Measurements from ENCODE around the genes SPATA33, TCF25 and DBNDD1.

DNA sequence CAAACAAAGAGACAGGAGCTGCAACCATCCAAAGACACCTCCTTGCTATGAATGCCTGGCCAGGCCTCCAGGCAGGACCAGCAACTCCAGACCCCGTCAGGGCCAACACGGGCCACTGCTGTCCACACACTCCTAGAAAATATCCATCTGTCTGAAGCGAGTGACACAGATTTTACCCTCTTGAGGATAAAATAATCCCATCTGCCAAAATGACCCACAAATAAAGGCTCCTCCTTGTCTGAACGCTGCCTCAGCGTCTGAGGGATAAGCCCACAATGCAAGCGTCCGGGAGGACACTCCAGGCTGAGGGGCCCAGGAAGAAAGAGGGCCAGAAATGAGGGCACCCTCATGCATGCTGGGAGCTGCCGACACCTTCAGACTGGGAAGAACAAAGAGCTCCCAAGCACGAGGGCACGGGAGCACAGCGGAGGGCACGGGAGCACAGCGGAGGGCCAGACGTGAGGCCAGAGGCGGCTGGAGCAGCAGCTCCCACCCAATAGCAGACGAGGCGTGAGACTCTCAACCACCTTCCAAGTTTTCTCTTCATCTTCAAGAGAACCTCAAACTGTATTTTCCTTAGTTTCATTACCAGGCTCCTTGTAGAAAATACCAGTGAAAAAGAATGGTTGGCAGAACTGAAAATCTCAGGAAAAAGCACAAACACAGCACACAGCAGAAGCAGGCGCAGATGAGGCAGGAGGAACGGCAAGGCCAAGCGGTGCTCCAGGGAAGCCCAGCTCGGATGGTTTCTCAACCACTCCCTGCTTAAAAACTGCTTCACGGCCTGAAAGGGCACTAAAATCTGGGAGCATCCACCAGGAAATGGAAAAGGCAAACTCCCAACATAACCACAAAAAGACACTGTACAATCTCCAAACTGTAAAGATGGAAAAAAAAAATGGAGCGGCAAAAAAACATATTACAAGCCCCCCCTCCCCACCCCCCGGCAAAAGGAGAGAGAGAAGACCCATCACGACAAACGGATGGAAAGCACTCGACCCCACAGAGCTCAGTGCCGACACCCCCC, 127.1 kb downstream of the ZNF778 start:
- RRBS, result 100% methylated on average over 2 of the region's 28 CpGs

GRCh38 chr16:89393823-89394495, 96.4 kb downstream of the ANKRD11 start:
- RRBS, result no CpG with 5 or more reads among the region's 15 CpGs

GRCh38 chr16:89417960-89418690, 72.2 kb downstream of the ANKRD11 start:
- RRBS, result no CpG with 5 or more reads among the region's 10 CpGs

GRCh38 chr16:89446539-89447186, 43.7 kb downstream of the ANKRD11 start:
- RRBS, result no CpG with 5 or more reads among the region's 14 CpGs

GRCh38 chr16:89478315-89479422, 11.7 kb downstream of the ANKRD11 start:
- RRBS, result no CpG with 5 or more reads among the region's 24 CpGs

- RRBS, result no CpG with 5 or more reads among the region's 19 CpGs
Measured at GRCh38 chr16:89540747-89541217, 19.7 kb upstream of the RPL13 start.

GRCh38 chr16:89629849-89630436, 16.5 kb downstream of the DPEP1 start:
- RRBS, result no CpG with 5 or more reads among the region's 10 CpGs

DNA sequence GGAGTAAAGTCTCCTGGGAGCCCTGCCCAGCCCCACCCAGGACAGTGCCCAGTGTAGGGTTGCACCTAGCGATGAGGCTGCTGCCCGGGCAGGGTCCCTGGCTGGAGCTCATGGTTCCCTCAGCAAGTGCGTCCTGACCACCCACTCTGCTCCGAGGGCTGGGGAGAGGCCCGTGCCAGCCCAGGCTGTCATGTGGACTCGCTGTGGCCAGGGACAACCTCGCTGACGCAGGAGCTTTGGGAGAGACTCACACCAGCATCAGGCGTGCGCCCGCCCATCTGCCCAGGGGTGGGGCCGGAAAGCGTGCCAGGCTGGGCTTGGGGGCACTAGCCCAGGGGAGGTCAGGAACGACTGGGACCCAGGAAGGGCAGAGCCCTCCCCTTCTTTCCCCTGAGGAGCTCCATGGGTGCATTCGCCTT, 19.7 kb downstream of the DPEP1 start:
- RRBS, result no CpG with 5 or more reads among the region's 15 CpGs

DNA sequence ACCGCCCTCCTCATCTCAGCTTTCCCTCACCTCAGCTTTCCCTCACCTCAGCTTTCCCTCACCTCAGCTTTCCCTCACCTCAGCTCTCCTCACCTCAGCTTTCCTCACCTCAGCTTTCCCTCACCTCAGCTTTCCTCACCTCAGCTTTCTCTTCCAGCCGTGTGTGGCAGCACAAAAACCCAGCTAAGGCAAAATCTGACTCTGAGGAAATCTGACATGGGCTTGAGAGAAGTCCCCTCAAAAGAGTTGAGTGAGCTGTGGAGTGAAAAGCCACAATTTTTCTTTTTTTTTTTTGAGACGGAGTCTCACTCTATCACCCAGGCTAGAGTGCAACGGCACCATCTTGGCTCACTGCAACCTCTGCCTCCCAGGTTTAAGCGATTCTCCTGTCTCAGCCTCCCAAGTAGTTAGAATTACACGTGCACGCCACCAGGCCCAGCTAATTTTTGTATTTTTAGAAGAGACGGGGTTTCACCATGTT, 2.1 kb downstream of the CHMP1A start:
- RRBS, result no CpG with 5 or more reads among the region's 8 CpGs

- RRBS, result 1% methylated on average over 20 of the region's 93 CpGs
Measured at GRCh38 chr16:89657470-89658188, at the start of gene SPATA33. Gene SPATA33, plus strand, starts transcription at chr16:89657836.

GRCh38 chr16:89732004-89732676, 10.8 kb downstream of the ZNF276 start:
- RRBS, result no CpG with 5 or more reads among the region's 15 CpGs

GRCh38 chr16:89738228-89739492, 17.3 kb downstream of the ZNF276 start:
- RRBS, result no CpG with 5 or more reads among the region's 36 CpGs

GRCh38 chr16:89798478-89799533, 17.6 kb downstream of the FANCA start:
- RRBS, result no CpG with 5 or more reads among the region's 20 CpGs

DNA sequence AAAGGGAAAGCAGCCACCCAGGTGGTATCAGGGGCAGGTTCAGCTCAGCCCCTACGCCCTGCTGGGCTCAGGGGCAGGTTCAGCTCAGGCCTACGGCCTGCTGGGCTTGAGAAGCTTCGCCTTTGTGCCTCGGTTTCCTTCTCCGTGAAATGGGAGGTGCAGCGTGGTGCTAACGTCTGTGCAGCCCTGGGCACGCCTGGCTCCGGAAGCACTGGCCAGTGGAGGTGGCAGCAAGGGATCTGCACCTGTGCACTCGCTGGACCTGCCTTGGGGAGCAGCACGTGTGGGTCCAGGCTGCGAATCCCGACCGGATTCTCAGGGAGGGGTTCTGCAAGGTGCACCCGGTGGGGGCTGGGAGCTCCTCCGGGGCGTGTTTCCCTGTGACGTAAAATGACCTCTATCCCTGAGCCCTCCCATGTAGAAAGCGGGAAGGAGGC, 5.2 kb downstream of the SPIRE2 start:
- RRBS, result no CpG with 5 or more reads among the region's 19 CpGs

DNA sequence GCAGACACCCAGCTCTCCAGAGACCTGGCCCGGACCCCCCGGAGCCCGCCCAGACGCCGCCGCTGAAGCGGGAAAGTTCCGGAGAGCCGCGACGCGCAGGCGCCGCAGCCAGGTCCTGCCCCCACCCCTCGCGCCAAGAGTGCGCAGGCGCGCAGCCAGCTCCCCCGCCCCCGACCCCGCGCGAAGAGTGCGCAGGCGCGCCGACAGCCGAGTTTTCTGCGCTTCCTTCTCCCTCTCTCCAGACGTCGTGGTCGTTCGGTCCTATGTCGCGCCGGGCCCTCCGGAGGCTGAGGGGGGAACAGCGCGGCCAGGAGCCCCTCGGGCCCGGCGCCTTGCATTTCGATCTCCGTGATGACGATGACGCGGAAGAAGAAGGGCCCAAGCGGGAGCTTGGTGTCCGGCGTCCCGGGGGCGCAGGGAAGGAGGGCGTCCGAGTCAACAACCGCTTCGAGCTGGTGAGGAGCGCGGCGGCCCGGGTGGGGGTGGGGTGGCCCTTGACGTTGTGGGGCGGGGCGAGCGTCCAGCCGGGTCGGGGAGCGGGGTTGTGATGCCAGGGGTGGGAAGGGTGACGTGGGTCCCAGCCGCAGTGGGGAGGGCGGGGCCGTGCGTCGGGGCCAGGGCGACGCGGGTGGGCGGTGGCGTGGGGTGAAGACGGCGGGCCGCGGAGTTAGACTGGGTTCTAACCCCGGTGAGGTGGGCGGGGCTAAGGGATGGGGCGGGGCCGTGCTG, at the start of gene TCF25:
TSS of gene TCF25 (plus strand) at position 188 of the 729 bp plus-strand sequence.
- RRBS, result 2% methylated on average over 37 of the region's 87 CpGs

GRCh38 chr16:90018307-90019290, 657 bp downstream of the DBNDD1 start:
- RRBS, result 37% methylated on average over 30 of the region's 73 CpGs

DNA sequence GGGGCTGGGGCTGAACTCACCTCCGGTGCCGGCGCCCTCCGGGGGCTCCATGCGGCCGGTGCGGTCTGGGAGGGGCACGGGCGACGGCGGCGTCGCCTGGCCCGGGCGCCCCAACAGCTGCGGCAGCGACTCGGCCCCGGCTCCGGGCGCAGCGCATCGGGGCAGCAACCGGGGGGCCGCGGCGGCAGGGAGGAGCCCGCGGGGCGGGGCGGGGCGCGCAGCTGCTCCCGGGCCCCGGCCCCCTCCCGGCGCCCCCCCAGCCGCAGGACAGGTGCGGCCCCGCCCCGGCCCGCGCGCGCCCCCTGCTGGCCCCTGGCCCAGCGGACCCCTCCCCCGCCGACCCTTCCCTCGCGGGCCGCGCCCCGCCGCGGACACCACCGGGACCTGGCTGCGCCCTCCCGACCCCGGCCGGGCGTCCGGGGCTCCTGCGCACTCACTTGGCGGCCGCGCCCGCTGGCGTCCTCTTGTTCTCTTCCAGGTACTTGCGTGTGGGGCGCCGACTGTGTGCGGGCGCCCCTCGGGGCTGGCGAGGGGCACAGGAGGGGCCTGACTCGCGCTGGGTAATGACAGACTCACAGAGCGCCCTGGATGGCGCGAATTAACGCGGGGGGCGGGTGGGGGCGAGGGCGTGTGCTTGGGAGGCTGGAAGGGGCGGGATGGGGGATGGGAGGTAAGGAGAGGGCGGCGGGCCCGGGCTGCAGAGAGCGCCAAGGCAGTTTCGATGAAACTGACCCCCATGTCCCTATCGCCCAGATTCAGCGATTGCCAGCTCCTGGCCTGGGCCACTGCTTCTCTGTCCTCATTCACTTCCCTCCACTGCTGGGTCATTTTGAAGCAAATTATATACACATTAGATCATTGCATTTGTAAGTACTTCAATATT, at the start of gene DBNDD1:
TSS of gene DBNDD1 (minus strand) at position 166 of the 883 bp plus-strand sequence.
- RRBS, result 4% methylated on average over 44 of the region's 93 CpGs

Data from Jurkat, Clone E6-1 (cell line).